Right ventricle myocardium (tissue), 1 donor: Measurements from ENCODE around the genes LUC7L3 and ANKRD40CL.

DNA sequence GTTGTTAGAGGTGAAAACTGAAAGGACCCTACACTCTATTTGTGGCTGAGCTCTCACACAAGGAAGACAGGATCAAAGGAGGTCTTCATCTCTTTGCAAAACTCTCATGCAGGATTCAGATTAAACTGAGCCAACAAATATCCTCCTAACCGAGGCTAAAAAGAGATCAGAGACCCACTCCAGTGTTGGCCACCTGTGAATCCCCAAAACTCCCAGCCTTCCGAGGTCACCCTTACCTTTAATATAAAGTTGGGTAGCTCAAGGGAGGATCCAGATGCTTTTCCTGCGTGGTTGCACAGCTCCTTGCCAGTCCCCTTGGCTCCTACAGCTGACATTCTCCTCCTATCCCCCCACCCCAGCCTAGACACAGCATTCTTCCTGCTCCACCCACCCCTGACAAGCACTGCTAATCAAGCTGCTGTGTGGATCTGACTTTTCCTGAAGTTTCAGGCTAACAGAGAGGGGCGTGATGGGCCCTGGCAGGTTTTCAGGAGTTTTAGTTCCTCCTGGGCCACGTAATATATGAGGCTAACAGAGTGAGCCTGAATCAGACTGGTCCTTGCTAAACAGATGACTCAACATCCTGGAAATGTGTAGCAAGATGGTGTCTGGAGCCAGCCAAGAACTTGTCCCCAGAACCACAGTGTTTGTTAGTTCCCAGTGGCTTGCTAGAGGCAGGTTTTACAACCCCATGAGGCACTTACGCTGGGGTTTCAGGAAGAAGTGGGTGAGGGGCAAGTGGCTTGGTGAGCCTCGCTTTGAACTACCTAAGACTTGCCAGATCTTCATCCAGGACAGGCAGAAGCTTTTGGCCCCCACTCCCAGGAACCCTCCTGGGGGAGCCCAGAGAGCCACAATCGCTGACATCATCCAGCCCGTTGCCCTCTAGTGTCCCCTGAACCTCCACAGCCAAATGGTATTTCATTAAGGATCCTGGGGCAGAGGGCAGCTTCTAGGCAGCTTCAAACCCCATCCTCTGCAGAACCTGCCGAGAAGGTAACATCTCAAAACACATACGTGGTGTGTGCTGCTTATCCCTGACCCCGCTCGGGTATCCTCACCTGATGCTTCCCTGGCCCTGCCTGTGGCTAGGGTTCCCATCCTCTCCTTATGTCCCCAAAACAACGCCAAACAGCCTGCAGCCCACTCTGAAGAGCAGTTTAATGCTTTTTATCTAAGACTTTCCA lies 15.8 kb downstream of the TMEM92 start:
- PRO-cap, 2 experiments = no peak in any of the 2 experiments

GRCh38 chr17:50419718-50420076 lies 6.3 kb upstream of the ACSF2 start:
- PRO-cap, 2 experiments = no peak in any of the 2 experiments

- PRO-cap, 2 experiments = no peak in any of the 2 experiments
These were observed 401 bp downstream of the ACSF2 start for GRCh38 chr17:50426455-50426783.

DNA sequence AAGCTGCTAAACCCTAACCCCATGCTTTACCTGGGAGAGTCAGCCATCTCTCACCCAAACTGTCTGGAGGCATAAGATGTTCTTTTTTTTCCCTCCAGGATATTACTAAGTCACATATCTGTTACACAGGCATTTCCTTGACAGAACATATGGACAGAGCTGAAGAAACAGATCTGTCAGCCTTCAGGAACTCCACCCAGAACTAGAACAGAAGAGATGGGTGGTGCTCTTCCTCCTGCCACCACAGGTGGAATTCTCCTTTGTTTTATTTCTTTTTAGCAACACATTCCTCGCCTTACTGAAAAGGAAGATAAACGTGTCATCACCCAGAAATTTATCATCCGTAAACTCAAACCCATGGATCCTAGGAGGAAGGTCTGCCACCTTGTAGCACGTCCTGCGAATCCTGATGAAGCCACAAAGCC lies 8.8 kb downstream of the MYCBPAP start:
- PRO-cap, 2 experiments = no peak in any of the 2 experiments

GRCh38 chr17:50542369-50543397 lies 4.3 kb upstream of the SPATA20 start:
- PRO-cap, 2 experiments = no peak in any of the 2 experiments

DNA sequence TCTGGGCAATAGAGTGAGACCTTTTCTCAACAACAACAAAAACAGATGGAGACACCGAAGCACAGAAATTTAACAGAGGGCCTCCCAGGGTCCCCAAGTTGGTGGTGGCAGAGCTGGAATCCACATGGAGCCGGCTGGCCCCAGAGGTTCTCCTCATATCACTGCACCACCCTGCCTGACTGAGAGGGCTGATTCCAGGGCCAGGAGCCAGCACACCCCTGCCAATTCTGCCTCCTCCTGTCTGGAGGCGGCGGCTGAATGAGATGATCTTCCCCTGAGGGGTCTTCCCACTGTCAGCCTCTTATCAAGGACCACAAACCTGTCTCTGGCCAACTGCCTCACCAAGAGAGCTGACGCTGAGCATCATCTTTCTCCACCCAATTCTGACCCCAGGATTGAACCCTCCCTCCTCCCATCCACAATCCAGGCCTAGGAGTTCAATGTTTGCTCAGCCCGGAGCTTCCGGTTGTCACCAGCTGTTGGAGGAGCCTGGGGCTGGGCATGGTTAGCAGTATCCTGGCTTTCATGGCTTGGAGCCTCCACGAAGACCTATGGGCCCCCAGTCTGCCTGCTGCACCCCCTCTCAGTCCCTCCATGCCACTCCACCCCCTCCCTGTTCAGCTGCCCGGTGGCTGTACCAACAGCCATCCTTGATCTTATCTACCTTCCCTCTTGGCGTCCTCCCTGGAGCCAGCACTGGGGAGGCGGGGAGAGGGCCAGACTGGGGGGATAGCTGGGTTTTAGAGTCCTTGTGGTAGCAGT lies 25.5 kb downstream of the ABCC3 start:
- PRO-cap, 2 experiments = no peak in any of the 2 experiments

- PRO-cap, 2 experiments = no peak in any of the 2 experiments
These were observed 21.2 kb downstream of the ANKRD40 start for GRCh38 chr17:50686218-50687126.

DNA sequence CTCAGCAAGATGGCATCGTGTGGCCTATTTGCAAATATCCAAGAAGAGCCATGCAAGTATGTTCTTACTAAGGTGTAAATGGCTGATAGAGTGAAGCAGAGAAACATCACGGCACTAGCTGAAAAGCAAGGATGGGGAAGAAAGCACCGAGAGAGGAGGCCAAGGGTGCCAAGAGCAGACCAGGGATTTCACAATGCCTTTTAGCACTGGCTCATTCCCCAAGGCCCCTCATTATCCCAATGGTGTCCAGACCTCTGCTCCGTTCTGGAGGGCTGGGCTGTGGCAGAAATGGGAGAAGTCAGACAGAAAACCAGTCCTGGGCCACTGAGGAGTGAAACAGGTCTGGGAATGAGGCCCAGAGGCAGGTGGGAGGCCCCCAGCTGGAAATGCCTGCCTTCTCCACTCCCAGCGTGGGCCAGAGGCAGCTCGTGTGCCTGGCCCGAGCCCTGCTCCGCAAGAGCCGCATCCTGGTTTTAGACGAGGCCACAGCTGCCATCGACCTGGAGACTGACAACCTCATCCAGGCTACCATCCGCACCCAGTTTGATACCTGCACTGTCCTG lies 20.5 kb downstream of the ANKRD40 start:
- PRO-cap, 2 experiments = no peak in any of the 2 experiments

GRCh38 chr17:50718905-50720288 lies at the start of gene LUC7L3:
TSS of gene LUC7L3 (plus strand) at chr17:50719603.
- PRO-cap, 2 experiments = peak in 2 of 2 experiments; most common plus-strand start chr17:50719603 (in 2); most common minus-strand start chr17:50719461 (in 2)

DNA sequence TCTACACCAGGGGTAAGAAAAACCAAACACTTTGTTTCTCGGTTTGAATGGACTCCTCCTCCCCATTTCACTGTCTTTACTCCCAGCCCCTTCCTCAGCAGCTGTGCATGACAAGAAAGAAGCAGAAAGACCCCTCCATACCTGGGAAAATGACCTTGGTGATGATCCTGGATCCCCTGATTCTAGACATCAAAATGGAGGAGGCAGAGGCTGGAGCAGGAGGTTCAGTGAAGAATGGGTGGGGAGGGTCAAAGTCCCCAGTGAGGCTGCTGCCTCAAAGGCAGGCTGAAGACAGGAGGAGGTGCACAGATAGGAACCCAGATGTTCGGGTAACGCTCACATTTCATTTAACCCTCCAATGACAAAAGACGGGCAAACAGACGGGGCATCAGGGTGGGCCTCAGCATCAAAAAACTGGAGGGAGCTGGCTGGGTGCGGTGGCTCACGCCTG lies at the start of gene ANKRD40CL:
TSS of gene ANKRD40CL (minus strand) at position 197 of the 451 bp plus-strand sequence.
- PRO-cap, 2 experiments = no peak in any of the 2 experiments

GRCh38 chr17:50834420-50835442 lies 655 bp upstream of the WFIKKN2 start:
- PRO-cap, 2 experiments = no peak in any of the 2 experiments

GRCh38 chr17:50883943-50884373 lies 17.8 kb upstream of the TOB1 start:
- PRO-cap, 2 experiments = no peak in any of the 2 experiments

- PRO-cap, 2 experiments = no peak in any of the 2 experiments
These were observed 23.5 kb upstream of the TOB1 start for GRCh38 chr17:50889518-50890122.

DNA sequence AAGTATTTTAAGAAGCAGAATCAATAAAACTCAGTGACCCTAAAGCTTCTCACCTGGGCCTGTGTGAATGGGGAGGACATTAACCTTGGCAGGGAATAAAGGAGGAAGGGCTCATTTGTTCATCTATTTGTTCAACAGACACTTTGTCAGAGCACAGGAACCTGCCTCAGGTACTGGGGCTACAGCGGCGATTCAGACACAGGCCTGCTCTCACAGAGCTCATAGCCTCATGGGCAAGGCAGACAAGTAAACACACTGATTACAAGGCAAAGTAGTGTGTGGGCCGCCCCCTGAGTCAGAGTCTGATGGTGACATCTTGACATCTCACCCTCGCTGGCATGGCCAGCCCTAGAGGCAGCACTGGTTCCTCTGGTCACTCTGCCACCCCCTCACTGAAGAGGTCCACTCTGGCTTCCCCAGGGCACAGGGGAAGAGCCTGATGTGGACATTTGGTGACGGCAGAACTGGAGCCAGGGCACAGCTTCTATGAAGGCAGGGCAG lies 32.8 kb upstream of the TOB1 start:
- PRO-cap, 2 experiments = no peak in any of the 2 experiments

DNA sequence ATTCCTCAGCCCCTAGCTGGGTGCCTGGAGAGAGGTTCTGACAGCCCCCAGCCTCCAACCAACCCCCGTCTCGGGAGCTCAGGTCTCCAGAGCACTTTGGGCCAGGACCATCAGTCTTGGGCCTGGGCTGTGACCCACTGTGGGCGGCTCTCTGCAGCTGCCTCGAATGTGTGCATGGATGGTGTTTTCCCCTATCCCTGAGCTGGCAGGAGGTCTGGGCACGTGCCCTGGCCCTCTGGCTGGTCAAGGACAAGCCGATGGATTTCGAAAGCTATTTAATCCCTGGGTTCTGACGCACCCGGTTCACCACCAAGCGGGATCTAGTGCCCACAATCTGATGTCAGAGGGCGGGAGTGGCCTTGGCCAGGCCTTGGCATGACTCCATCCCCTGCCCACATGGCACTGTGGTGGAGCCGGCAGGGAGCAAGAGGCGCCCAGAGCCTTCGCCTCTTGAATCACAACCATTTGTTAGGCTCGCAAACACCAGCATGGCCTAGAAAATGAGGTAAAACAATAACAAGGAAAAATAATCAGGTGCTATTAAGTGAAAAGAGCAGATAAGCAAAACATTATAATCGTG lies 69.2 kb upstream of the TOB1 start:
- PRO-cap, 2 experiments = peak in 2 of 2 experiments; most common plus-strand start position 402 of the sequence (in 2); most common minus-strand start position 336 of the sequence (in 1)

DNA sequence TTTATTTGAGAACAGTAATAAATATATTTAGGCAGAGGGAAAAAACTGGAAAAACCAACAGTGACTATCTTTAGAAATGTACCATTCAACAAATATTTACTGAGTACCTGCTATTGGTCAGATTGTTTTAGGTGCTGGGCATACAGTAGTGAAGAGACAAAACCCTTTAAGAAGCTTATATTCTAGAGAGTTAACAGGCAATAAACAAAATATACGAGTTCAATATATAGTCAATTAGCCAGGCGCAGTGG lies 69.6 kb upstream of the TOB1 start:
- PRO-cap, 2 experiments = no peak in any of the 2 experiments

DNA sequence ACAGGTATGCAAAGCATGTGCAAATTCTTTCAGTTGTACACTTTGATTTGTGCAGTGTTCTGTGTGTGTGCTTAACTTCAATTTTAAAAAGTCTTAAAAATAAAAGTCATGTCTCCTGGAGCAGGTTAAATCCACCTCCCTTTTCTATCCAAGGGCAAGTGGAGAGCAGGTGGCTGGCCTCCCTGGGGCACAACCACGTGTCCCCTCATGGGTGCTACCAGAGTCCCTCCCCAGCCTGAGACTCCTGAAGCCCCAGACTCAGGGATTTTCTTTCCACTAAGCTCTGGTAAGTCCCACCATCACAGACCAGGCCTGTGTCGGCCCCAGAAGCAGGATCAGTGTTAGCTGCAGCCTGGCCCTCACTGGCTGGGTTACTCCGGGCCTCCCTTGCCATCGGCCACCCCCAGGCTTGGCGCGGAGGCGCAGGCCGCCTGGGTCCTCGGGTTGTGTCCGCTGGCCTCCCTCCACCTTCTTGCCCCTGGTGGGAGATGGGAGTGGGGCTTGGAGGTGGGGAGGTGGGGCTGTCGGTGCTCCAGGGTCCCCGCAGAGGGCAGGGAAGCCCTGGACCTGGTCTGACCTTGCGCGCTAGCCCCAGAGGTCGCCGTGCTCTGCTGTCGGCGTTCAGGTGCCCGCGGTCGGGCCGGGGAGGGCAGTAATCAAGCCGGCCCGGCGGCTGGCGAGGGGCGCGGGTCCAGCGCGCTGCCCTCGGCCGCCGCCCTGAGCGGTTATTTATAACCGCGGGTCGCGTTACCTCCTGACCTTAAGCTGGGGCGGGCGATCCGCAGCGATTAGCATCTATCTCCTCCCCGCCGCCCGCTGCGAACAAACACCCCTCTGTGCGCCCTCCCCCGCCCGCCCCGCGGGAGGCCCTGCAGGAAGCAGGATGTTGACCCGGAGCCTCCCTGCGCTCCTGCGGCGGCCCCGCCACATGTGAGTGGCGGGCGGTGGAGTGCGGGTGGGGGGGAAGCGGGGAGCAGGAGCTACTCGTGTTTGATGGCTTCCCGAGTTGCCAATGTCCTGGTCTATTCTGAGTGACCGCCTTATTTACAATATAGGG lies 78.1 kb upstream of the TOB1 start:
- PRO-cap, 2 experiments = peak in 2 of 2 experiments; most common plus-strand start position 406 of the sequence (in 2); most common minus-strand start position 824 of the sequence (in 2)

- PRO-cap, 2 experiments = no peak in any of the 2 experiments
These were observed 90.6 kb upstream of the TOB1 start for GRCh38 chr17:50956816-50957153.

DNA sequence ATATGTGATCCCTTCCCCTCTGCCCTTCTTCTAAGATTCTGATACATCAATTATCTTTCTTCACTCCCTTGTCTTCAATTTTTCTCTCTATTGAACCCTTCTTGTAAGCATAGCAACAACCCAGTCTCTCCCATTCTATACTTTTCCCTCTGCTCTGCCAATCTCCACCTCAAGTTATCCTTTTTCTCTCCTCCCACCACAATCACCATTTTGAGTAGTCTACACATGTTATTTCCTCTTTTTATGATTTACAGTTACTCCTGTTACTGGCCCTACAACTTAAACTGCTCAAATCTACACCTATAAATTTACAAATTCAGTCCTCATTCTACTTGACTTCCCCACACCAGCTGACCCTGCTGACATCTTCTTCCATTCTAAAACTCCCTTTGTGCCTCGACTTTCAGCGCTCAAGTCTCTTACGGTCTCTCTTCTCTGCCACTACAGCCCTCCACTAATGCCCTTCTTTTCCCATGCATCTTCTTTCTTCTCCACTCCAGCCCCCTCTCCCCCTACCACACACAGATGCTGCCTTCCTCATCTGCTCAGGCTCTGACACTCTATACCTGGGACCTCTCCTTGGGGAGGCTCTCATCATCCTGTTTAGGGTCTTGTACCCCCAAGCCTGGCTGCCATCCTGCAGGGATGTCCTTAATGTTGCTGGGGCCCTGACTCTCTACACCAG lies 84.5 kb downstream of the SPAG9 start:
- PRO-cap, 2 experiments = no peak in any of the 2 experiments

DNA sequence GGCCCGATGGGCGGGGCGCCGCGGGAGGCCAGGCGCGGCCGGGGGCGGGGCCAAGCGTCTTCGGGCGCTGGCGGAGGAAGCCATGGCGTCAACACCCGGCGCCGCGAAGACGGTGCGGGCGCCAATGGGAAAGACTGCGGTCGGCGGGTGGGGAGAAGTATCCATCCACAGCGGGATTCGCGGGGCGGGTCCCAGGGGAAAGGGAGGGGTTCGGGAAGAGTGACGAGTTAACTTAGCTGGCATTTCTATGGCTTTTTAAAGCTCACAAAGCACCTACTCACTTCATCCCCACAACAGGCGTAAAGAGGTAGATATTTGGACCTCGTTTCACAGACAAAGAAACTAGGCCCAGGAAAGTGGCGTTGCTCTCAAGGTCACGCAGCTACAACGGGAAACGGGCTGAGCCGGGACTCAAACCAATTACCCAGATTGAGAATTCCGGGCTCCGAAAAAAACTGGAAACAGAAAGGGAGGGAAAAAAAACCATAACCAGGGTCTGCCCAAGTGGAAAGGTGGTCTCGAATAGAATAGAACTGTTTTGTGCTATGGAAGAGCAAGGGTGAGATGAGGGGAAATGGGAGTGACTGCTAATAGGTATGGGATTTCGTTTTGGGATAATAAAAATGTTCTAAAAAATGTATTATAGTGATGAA lies 385 bp upstream of the SPAG9 start:
- PRO-cap, 2 experiments = peak in 2 of 2 experiments; most common plus-strand start position 91 of the sequence (in 2)